Cardiac atrium fibroblast (primary cell): ENCODE measurements around a stretch of chr2.

DNA sequence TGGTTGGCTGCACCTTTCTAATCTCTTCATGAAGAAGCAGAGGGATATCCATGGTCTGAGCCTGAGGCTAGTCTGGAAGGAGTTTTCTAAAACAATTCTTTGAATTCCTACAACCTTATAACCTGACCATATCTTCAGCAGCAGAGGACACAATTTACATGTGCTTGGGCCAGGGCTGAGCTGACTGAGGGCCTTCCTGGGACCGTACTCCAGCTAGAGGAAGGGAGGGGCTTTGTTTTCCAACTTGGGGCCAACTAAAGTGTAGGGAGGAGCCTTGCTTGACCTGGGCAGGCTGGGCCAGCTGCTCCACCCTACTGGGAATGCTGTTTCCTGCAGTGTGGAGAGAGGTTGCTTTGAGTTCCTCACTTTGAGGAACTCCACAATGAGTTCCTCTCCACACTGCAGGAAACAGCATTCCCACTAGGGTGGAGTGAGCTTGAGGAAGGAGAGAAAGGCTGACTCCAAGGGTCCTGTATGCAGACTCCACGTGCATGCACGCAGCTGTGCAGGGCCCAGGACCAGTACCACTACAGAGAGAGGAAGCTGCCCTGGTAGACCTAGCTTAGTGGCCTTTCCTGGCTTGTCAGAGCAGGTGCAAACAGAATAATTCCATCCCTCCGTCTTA, 19.6 kb downstream of the CEP68 start:
- RAMPAGE, long total RNA: no peak

- RAMPAGE, long total RNA: no peak
These were observed 47.8 kb upstream of the RAB1A start for GRCh38 chr2:65177594-65178205.

- RAMPAGE, long total RNA: no peak
These were observed 41.9 kb downstream of the ACTR2 start for GRCh38 chr2:65269591-65269895.

DNA sequence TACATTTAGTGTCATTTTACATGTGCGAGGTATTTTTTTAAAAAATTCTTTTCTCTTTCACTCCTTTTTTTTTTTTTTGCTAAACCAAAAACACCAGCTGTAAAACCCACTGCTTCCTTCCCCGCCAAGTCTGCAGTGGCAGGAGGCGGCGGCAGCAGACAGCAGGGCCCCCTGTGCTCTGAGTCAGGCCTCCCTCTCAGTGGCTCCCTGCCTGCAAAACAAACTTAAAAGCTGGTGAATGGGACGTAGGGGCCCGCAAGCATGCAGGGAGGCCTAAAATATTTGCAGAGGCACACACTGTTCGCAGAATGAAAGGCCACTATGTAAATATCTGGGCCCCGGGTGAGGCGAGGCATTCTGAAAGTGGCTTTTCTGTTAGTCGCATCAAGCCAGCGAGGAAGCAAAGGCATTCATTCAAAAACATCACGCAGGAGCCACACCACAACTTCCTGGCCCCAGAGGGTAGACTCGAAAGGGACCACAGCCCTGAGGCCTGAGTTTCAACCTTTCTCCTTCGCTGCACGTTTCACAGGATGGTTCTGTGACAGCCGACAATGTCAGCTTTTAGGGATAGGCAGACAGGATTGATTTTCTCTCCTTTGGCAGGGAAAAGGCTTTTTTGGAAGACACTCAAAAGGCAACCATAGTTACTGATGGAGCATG, 73.4 kb downstream of the ACTR2 start:
- RAMPAGE, long total RNA: no peak

DNA sequence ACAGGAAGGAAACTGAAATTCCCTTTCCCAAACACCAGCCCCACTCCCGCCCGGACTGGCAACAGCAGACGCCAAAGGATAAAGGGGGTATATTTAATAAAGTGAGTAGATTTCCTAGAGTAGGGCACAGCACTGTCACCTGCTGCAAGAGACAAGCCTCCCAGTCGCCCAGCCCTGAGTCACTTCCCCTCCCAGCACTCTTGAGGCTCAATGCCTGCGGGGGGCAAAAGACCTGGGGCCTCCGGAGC, 2.1 kb downstream of the SPRED2 start:
- RAMPAGE, long total RNA: no peak

- RAMPAGE, long total RNA: no peak
These were observed 1.4 kb downstream of the SPRED2 start for GRCh38 chr2:65430641-65431689.

DNA sequence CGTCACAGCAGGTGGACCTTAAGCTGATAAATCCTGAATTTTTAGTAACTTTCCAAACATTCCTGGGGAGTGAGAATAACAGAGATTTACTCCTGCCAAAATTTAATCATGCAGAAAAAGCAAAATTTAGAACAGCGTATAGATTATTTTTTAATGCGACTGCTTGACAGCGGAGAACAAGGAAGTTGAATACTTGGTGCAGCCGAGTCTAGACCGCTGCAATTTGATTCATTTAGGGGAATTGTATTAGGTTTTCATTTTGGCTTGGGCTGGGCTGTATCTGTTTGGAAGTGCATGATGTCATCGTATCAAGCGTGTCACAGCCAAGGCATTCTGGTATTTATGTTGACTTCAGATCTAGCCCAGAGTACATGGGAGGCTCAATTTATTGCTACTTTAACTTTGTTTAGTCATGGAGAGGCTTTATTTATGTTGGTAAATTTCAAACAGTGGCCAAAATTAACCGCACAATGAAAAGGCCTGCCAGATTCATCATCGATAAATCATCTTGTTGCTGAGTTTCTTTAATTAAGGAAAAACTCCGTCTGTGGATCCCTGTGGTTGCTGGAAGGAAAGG, 230.2 kb upstream of the SPRED2 start:
- RAMPAGE, long total RNA: no peak

DNA sequence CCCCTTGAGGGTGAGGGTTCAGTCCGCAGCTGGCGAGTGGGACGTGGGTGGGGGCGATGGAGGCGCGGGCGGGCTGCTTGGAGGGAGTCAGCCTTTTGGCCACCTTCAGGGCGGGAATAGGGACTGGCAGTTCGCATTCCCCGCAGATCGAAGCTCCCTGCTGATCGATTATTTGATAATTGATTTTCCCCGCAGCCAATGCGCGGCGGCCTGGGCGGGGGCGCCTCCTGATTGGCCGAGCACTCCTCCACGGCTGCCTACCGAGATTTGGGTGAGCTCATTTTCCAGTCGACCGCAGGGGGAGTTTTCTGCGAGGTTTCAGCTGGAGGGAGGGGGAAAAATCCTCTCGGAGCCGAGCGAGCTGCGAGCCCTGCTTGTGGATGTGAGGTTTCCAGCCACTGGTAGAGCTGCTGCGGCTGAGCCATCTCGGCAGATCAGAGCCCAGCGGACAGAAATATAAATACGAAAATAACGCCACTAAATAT, 1.6 kb upstream of the MEIS1 start:
- RAMPAGE, long total RNA: no peak

GRCh38 chr2:66495508-66496550, 60.9 kb downstream of the MEIS1 start:
- RAMPAGE, long total RNA: no peak

DNA sequence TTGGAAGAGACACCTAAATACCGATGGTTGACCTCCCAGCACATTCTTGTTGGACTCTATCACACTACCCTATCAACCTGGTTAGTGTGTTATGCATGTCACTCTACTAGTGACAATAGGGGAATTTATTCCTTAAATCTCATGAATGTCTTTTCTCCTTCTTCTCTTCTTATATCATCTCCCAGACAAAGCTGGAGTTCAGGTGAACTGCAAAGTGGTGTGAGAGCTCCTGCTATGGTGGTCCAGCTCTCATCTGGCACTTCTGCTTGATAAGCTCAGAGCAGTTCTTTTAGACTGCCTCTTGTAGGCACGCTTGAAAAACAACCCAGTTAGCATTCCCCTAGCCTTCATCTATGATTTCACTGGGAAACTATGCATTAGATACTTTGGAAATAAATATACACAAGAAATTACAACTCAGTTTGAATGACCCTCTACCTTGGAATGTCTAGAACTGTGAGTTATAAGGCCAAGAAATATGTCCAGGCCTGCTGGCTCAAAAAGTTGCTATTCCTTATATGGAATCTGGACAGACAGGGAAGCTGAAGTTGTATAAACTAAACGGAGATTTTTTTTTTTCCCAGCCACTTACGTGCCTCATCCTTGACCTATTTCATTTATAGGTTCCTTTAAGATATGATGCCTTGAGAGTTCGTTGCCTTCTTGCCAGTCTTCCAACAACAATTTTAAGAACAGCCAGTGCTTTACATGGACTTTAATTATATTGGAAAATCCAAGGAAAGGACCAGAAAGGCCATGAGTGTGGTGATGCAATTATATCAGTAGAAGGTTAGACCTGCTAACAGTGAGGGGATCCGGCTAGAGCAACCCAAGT, 405.0 kb downstream of the MEIS1 start:
- RAMPAGE, long total RNA: no peak

DNA sequence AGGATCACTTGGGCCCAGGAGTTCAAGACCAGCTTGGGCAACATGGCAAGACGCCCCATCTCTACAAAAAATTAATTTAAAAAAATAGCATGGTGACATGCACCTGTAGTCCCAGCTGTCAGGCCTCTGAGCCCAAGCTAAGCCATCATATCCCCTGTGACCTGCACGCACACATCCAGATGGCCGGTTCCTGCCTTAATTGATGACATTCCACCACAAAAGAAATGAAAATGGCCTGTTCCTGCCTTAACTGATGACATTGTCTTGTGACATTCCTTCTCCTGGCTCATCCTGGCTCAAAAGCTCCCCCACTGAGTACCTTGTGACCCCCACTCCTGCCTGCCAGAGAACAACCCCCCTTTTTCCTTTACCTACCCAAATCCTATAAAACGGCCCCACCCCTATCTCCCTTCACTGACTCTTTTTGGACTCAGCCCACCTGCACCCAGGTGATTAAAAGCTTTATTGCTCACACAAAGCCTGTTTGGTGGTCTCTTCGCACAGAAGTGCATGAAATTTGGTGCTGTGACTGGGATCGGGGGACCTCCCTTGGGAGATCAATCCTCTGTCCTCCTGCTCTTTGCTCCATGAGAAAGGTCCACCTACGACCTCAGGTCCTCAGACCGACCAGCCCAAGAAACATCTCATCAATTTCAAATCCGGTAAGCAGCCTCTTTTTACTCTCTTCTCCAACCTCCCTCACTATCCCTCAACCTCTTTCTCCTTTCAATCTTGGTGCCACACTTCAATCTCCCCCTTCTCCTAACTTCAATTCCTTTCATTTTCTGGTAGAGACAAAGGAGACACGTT, 65.5 kb upstream of the ETAA1 start:
- RAMPAGE, long total RNA: no peak

DNA sequence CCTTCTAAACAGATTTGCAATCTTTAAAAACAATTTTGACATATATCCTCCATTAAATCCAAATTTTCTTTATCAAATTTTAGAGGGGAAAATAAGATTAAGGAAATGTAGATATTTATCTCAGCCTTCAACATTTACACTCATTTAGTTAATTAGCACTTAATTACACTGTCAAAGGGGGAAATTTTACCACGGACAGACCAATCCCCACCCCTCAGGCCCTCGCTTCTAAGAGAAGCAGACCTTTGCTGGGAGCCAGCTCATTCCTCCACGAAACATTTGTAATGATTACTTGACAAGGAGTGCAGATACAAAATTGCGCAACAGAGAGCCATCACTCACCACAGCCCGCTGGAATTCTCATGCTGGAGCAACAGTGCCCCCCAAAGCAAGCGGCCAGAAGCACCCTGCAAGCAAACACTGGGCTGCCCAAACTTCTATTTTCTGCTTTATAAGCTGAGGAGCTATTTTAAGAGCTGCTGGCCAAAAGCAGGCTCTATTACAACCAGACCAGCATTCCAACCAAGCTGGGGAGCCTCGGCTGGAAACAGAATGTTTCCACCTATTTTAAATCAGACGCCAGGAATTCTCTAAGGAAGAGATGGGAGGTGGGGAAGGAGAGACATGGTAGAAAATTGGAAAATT, 253.6 kb downstream of the ETAA1 start:
- RAMPAGE, long total RNA: no peak

DNA sequence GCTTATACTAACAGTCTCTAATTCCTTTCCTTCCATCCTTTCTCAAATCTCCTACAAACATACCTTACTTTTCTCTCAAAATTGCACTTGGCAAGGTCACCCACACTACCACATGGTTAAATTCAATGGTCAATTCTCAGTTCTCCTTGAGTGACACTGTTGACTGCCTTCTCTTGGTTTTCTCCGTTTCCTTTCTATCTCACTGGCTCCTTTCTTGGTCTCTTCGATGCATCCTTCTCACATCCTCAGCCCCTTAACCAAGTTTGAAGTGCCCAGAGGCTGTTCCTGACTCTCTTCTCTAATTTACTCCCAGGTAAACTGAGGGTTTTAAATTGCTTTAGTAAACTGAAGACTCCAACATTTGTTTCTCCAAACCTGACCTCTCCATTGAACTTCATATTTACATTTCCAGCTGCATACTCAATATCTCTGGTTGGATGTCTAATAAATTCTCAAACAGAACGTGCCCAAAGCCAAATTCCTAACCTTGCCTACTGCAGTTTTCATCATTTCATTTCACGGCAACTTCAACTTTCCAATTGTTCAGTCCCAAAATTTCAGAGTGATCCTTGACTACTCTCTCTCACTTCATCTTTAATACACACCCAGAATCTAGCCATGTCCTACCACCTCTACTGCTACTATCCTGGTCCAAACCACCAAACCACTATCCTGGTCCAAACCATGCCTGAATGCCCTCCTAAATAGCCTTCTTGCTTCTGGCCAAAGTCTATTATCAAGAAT, 12.2 kb downstream of the C1D start:
- RAMPAGE, long total RNA: no peak

DNA sequence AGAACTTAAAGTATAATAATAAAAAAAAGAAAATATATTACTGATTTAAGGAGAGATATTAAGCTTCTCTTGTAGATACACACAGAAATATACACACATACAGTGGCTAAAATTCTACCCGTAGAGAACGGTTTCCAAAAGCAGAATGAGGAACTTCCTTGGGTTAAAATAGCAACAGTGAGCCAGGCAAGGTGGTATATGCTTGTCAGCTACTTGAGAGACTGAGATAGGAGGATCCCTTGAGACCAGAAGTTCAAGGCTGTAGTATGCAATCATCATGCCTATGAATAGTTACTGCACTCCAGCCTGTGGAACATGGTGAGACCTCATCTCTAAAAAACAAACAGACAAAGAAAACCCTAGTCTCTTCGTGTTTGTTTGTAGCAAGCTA, 46.2 kb downstream of the PLEK start:
- RAMPAGE, long total RNA: no peak

DNA sequence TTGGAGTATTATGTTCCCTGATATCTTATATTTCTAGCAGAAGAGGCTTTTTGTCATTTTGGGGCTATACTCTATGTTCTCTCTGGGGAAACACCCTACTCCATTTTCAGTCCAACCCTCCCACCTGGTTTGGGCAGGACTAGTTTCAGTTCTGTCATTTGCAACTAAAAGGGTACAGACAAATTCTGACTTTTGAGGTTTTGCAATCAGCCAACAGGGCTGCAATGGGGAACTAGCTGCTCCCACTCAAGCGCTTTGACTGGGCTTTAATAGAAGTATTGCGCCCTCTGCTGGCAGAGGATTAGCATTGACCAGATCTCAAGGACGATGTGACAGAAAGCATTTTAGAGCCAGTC, 25.5 kb downstream of the FBXO48 start:
- RAMPAGE, long total RNA: no peak

GRCh38 chr2:68689839-68690561, 44.6 kb upstream of the ARHGAP25 start:
- RAMPAGE, long total RNA: no peak

GRCh38 chr2:68762548-68763076, 28.0 kb downstream of the ARHGAP25 start:
- RAMPAGE, long total RNA: no peak

DNA sequence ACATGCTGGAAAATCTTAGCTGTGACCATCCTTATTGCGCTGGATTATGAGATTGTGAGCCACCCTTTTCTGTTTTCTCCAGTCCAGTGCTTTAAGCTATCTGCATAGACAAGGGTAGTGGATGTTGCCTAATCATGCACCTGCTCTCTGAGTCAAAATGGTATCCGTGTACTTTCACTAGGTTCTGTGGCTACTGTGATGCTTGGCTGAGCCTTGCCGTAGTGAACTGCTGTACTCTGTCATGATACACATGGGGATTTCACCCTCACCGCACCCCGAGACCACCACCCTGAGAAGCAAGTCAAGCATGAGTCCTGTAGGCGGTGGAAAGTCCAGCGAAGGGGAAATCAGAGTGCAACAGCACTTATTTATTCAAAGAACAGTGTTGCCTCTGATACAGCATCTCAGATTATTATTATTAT, 55.0 kb downstream of the ARHGAP25 start:
- RAMPAGE, long total RNA: no peak

DNA sequence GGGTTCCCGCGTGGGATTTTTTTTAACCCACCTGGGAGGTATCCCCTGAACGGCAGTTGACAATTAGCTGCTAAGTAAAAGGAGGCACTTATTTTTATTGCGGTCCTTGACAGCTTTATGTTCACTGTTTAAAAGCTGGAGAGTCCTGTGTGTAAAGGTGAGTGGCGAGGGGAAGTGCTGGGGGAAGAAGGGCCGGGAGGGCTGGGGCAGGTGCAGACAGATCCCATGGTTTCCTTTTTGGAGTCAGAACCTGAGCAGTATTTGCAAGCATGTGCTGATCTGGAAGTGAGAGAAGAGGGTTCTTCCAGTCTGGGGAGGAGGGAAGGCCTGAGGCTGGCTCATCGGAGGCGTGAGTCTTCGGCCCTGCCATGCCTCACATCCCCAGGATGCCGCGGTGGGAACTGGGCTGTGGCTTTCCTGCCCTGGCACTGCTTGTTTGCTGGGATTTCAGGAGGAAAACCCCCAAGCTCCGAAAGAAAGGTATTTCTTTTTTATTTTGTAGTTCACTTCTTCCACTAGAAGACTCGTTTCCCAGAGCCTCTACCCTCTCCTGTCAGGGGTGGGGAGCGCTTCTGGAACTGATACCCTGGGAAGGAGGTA, 65.1 kb downstream of the ARHGAP25 start:
- RAMPAGE, long total RNA: no peak

DNA sequence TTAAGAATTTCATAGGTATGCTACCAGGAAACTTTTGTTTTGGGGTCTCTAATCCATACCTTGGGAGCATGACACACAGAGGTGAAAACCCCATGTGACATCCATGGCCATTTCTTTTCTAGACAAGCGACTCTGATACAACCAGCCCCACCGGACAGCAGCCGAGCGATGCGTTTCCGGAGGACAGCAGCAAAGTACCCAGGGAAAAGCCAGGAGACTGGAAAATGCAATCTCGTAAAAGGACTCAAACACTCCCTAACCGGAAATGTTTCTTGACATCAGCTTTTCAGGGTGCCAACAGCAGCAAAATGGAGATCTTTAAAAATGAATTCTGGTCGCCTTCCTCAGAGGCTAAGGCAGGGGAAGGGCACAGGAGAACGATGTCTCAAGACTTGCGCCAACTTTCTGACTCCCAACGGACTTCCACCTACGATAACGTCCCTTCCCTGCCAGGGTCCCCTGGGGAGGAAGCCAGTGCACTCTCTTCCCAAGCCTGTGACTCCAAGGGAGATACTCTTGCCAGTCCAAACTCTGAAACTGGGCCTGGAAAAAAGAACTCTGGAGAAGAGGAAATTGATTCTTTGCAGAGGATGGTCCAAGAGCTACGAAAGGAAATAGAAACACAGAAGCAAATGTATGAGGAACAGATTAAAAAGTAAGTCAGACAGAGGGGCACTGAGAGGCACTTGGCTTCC, 48.8 kb downstream of the BMP10 start:
- RAMPAGE, long total RNA: no peak